ENCODE measurements around the gene PIGY.

GRCh38 chr4:86959074-86960048 is 24.6 kb downstream of the AFF1 start:
- RAMPAGE, long total RNA = no peak
- RRBS = no CpG with 5 or more reads among the region's 5 CpGs

DNA sequence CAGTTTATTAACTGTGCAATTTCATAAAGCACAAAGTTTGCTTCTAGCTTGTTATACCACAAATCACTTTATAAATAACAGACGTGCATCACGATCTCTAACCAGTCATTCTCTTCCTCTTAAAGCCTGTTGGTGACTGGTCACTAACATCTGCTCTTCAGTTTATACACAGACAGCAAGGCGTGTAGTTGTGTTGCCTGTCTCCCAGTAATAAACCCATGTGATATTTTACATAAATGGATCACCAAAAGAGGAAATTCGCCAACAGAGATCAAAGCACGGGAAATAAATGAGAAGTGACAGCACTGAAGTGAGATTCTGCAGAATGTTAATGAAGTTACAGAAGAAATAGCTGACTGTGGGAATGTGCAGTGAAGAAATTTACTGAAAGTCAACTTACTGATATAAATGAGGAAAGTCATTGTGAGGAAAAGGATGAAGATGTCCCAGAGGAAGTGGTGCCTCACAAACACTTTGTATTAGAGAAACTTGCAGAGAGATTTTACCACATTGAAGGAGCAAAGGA is 47.0 kb downstream of the AFF1 start:
- RAMPAGE, long total RNA = no peak
- RRBS = no CpG with 5 or more reads among the region's 5 CpGs

DNA sequence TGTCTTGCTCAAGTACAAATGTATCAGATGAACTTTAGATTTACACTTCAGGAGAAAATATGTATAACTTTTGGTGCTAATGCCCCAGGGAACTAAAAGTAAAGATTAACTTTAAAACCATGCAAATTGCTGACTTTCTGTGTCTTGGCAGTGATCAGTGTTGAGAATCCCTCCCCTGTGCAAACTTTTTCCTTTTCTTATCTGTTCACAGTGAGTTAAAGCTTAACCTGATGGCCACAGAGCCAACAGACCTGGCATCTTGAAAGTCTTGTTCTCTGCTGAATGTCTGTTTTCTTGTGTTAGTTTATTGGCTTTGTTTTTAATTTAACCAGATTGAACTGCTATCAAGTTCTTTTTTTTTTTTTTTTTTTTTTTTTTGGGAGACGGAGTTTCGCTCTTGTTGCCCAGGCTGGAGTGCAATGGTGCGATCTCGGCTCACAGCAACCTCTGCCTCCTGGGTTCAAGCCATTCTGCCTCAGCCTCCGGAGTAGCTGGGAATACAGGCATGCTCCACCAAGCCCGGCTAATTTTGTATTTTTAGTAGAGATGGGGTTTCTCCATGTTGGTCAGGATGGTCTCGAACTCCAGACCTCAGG is 78.0 kb downstream of the AFF1 start:
- RAMPAGE, long total RNA = no peak
- RRBS = no CpG with 5 or more reads among the region's 7 CpGs

- RAMPAGE, long total RNA = no peak
- RRBS = no CpG with 5 or more reads among the region's 5 CpGs
Observed at GRCh38 chr4:87029249-87029852, 94.5 kb downstream of the AFF1 start.

DNA sequence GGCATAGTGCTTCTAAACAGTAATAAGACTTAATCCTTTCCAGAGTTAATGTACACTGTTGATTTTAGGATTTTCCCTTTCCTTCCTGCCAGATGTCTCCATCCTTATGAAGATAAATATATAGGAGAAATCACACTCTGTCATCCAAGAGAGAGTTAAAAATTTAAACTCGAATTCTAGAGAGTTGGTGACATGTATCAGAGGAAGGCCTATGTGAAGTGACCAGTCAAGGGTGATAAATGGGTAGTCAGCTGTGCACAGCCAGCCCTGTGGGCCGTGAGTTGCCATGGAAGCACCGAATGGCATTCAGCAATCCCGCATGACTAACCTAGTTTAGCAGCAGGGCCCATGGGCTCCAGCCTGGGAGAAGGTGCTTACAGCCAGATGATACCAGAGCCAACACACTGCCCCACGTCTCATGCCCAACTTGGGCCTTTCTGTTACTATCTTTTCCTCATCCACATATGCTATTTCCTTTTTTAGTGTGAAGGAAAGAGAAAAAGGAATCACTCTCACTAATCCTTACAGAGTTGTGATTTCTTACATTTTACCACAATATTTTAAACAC is 104.0 kb downstream of the AFF1 start:
- RAMPAGE, long total RNA = no peak
- RRBS = no CpG with 5 or more reads among the region's 5 CpGs

GRCh38 chr4:87125604-87126494 is 94.6 kb downstream of the KLHL8 start:
- RAMPAGE, long total RNA = no peak
- RRBS = no CpG with 5 or more reads among the region's 18 CpGs

- RAMPAGE, long total RNA = no peak
- RRBS = no CpG with 5 or more reads among the region's 10 CpGs
Observed at GRCh38 chr4:87391648-87391979, 626 bp upstream of the HSD17B11 start.

- RAMPAGE, long total RNA = no peak
- RRBS = no CpG with 5 or more reads among the region's 2 CpGs
Observed at GRCh38 chr4:87527713-87528435, 1.3 kb downstream of the SPARCL1 start.

DNA sequence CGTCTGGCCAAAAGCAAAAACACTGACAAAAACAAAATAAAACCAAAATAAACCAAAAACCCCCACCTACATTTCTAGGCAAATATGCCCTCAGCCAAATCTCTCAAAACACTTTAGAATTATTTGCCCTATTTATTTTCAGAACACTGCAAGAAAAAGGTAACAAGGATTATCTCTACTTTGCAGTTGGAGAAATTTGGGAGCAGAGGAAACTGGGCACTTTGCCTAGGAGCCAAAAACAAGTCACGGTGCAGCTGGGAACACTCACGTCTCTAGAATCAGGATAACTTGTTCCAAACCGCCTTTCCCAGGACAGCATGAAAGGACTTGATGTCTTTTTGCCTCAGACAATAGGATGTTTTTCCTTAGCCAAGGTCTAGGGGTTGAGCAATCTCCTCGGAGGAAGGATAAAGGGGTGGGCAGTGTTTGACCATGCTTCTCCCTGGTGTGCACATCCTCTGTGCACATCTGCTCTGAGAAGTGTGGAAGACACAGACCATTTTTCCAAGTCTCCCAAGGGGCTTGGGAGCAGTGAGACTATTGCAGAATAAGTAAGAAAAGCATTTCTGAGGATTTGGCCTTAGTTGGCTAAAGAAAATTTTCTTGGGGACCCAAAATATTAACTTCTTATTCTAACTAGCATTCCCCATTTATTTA is 1.7 kb upstream of the SPARCL1 start:
- RAMPAGE, long total RNA = no peak
- RRBS = no CpG with 5 or more reads among the region's 5 CpGs

- RAMPAGE, long total RNA = no peak
- RRBS = no CpG with 5 or more reads among the region's 11 CpGs
Observed at GRCh38 chr4:87540416-87541065, 11.4 kb upstream of the SPARCL1 start.

GRCh38 chr4:87819273-87820115 is 13.3 kb upstream of the MEPE start:
- RAMPAGE, long total RNA = no peak
- RRBS = no CpG with 5 or more reads among the region's 10 CpGs

GRCh38 chr4:87982236-87982884 is 6.8 kb downstream of the SPP1 start:
- RAMPAGE, long total RNA = no peak
- RRBS = no CpG with 5 or more reads among the region's 13 CpGs

GRCh38 chr4:88112237-88112514 is 46.3 kb downstream of the ABCG2 start:
- RAMPAGE, long total RNA = no peak

DNA sequence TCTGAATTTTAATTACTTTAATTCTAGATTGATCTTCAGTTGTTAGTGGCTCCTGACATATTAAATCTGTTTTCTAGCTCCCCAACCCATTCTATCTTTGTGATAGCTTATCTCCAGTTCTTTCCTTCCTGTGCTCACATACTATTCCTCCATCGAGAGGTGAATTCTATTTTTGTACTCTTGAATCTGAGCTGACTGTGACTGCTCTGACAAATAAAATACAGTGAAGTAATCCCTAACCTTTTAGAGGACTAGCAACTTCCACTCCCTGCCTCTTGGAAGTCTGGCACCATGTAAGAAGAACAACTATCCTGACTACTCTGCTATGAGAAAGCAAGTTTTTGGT is 13.3 kb upstream of the PPM1K start:
- RAMPAGE, long total RNA = no peak
- RRBS = no CpG with 5 or more reads among the region's 1 CpG

DNA sequence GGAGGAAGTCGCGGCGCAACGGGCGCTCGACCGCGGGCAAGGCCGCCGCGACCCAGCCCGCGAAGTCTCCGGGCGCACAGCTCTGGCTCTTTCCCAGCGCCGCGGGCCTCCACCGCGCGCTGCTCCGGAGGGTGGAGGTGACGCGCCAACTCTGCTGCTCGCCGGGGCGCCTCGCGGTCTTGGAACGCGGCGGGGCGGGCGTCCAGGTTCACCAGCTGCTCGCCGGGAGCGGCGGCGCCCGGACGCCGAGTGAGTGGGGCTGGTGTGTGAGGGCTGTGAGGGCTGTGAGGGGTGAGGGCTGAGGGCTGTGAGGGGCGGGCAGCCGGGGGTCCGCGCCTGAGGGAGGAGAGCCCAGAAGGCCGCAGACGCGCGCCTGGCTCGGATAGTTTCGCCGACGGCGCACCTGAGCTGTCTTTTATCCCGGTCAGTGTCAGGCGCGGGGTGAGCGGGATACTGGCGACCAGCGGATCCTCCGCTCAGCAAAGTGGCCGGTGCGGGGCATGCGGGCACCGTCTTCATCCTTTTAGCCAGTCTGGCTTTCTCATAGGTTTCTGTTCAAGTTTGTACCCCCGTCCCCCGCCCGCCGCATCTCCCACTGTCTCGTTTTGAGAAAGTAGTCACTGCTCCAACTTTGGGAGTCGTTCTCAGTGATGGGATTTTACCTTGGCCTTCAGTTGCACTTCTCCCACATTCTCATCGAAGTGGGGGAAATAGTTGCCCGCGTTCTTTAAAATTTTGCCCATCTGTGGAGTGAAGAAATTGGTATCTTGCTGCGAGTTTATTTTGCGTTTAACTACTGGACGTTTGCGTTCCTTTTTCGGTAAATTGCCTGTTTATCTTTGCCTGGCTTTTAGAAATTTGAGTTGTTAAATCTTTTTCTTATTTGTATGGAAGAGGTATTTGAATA is 620 bp downstream of the HERC5 start:
- RAMPAGE, long total RNA = no peak
- RRBS = 2% methylated on average over 42 of the region's 80 CpGs

- RAMPAGE, long total RNA = start-site peak on the minus strand at chr4:88523706-88523779, 615 and 534 reads in 2 replicates
- RRBS = 1% methylated on average over 17 of the region's 59 CpGs
Observed at GRCh38 chr4:88523413-88524079, at the start of gene PIGY. Gene PIGY (minus strand): TSS chr4:88523776.

GRCh38 chr4:88605614-88606413 is 13.5 kb downstream of the HERC3 start:
- RAMPAGE, long total RNA = no peak
- RRBS = no CpG with 5 or more reads among the region's 6 CpGs

GRCh38 chr4:88757719-88758191 is 60.1 kb upstream of the NAP1L5 start:
- RAMPAGE, long total RNA = no peak
- RRBS = no CpG with 5 or more reads among the region's 6 CpGs

DNA sequence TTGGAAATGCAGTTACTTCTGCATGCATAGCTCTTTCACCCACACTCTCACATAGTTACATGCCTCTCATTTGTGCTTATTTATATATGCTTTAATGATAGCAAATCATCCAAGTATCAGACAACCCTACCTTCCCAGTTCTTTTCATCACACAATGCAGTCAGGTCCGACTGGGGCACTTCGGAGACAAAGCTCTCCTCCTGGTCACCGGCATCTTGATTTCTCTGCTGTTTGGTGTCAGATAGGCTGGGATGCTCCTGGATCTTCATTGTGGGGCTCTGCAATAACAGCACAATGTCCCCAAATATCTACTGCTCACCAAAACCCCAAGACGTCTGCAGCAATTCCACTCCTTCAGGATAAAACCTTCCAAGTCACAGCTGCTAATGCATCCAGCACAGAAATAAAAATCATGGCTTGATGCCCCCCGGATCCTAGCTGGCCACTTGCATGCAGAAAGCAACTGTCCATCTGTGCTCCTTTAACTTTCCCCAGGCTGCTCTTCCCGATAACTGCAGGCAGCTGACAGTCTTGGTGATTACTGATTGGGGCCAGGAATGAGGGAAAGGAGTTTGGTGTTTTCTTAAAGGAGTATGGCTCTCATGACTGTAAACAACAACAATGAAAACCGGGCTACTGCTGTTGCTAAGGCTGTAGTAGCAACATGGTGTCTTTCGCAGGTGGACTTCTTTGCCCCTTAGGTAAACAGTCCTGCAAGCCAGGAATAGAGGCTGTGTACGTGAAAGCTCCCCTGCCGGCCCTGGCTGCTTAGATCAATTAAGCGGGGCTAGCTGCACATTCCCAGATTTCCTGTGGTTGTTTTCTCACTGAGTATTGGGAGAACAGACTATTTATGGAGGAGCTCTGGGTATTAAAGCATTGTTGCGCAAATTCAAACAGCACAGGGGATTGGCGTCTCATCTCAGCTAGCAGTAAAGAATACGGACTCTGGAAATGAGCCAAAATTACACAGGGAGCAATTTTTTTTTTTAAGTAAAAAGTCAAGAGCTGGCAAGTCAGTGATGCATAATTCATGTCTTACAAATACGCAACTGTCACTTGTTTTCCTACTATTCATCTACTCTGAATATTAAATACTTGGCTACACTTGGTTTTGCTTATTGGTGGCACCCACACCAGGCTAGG is 61.4 kb upstream of the NAP1L5 start:
- RAMPAGE, long total RNA = no peak
- RRBS = no CpG with 5 or more reads among the region's 15 CpGs

DNA sequence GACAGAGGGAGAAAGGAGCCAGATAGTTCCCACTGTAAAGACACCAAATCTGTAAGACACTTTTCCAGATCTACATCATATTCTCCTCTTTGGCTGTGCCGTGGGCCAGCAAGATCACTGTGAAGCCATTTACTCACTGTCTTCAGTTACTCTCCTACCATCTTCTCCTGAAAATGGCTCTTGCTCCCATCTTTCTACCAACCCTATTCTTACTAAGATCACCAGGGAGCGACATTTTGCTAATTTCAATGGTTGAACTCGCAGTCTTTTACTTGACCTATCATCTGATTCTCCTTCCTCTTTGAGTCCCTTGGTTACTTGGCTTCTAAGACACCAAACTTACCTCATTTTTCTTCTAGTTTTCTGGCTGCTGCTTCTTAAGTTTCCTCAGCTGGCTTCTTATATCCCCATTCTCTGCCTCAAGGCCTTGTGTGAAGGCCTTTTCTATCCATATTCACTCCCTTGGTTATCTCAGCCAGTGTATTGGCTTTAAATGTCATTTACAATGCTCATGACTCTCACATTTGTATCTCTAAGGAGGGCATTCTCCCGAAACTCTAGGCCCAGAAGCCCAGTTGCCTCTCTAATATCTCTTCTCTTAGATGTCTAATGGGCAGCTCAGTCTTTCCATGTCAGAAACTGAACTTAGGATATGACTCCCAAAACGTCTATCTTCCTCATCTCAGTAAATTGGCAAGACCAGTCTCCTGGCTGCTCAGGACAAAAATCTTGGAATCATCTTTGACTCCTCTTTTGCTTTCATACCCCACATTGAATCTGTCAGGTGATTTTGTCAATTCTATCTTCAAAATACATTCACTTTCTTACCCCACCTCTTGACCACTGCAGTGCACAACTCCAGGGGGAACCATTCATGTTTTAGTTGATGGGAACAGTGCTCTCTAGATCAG is 80.2 kb upstream of the NAP1L5 start:
- RAMPAGE, long total RNA = no peak
- RRBS = no CpG with 5 or more reads among the region's 5 CpGs

Data from hepatocyte (in vitro differentiated cells and primary cell).